Measurements from ENCODE around the gene KANK4.

- RRBS = no CpG with 5 or more reads among the region's 6 CpGs
Observed at GRCh38 chr1:61084496-61085154, 2.3 kb downstream of the NFIA start.

DNA sequence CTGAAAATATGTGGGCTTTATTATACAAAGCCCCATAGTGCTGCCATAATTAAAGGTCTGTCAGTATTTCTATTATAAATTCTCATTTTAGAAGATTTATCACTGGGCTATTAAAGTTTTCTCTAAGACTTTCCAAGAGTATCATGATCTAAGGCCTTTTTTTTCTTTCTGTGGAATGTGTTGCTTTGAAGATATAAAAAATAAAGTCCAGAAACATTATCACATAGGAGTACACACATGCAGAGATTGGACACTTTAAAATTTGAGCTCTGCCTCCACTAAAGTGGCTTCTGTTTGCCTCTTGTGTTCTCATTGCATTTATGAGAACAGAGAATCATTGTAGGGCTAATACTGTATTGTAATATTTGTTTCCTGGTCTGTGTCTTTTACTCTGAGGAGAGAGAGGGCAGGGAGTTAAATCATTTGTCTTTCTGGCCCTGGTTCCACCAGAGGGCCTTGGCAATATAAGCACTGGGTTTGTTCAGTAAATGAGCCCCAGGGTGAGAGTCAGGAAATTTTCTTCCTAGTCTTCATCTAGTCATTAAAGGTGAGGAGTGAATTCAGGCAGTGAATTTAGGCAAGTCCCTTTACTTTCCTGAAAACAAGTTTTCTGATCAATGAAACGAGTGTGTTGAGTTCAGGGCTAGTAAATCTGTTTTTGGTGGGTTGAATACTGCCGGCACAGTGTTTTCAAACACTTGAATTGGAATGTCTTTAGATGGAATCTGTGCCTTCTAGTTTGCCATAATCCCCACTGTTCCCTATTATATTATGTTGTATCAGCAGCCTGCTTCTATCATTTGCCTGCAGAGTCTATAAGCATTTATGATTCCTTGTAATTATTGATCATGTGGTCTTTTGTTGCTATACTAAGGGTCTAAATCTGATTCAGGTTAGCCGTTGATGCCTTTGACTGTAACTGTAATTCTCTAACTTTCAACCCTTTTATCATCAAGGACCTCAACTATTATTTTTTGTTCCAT is 70.4 kb downstream of the NFIA start:
- RRBS = no CpG with 5 or more reads among the region's 3 CpGs

DNA sequence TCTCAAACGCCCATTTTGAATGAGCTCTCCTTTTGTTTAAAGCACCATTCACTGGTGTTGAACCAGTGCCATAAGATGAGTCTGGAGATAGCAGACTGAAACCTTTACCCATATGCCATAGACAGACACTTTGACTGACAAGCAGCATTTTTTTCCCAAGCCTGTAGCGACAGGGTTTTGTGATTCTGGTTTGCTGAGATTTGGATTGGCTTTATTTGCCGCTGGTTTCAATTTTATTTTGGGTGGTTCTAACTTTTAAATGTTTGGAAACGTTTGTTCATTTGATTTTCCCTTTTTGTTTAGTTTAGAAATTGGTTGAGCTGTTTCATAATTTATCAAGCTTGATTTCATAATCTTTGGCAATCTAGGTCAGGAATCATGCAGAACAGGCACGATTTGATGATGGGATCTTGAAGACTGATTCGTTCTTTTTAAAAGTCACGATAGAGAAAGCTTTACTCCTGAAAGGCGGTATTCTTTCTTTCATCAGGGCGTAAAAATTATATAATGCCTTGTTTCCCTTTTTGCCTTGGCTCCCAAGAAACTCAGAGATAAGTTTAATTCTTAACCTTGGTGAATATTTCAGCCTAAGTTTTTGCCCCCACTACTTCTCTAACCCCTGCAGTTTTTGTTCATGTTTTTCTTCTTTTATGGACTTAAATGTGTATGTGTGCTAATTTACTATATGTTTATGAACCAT is 144.8 kb downstream of the NFIA start:
- RRBS = no CpG with 5 or more reads among the region's 9 CpGs

GRCh38 chr1:61407386-61407941 is 317.5 kb downstream of the TM2D1 start:
- RRBS = no CpG with 5 or more reads among the region's 3 CpGs

GRCh38 chr1:61448484-61449550 is 276.1 kb downstream of the TM2D1 start:
- RRBS = no CpG with 5 or more reads among the region's 16 CpGs

DNA sequence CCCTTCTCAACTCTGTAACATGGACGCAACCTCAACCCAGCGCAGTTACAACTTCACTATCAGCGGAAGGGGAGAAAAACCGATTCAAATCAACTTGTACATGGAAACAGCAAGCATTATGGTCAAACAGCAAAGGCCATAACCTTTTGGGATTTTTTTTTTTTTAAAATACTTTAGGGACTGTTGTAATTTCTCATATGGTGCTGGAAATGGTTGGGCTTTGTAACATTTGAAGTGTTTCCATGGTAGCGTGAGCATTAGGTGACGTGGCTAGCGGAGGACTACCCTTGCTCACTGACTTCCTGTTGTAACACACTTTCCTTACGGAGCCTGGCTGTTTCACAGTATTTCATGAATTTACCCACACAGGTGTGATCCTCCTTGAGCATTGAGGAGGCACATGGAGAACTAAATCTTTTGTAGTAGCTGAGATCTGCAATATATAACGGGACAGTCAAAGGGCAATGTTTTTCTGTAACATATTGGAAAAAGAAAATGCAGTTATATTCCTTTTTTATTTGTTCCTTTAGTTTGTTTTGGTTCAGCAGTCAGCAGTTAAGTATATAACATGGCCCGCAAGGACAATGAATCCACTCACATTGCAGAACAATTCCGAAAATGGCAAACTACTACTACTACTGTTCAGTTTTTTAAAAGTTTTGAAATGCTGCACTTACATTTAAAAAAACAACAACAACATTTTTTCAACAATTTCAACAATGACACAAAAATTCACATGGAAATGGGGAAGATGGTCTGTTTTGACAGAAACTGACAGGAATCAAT is 269.4 kb downstream of the TM2D1 start:
- RRBS = no CpG with 5 or more reads among the region's 11 CpGs

GRCh38 chr1:61591642-61592295 is 133.2 kb downstream of the TM2D1 start:
- RRBS = no CpG with 5 or more reads among the region's 11 CpGs

- RRBS = no CpG with 5 or more reads among the region's 7 CpGs
Observed at GRCh38 chr1:61741731-61742089, 570 bp upstream of the PATJ start.

DNA sequence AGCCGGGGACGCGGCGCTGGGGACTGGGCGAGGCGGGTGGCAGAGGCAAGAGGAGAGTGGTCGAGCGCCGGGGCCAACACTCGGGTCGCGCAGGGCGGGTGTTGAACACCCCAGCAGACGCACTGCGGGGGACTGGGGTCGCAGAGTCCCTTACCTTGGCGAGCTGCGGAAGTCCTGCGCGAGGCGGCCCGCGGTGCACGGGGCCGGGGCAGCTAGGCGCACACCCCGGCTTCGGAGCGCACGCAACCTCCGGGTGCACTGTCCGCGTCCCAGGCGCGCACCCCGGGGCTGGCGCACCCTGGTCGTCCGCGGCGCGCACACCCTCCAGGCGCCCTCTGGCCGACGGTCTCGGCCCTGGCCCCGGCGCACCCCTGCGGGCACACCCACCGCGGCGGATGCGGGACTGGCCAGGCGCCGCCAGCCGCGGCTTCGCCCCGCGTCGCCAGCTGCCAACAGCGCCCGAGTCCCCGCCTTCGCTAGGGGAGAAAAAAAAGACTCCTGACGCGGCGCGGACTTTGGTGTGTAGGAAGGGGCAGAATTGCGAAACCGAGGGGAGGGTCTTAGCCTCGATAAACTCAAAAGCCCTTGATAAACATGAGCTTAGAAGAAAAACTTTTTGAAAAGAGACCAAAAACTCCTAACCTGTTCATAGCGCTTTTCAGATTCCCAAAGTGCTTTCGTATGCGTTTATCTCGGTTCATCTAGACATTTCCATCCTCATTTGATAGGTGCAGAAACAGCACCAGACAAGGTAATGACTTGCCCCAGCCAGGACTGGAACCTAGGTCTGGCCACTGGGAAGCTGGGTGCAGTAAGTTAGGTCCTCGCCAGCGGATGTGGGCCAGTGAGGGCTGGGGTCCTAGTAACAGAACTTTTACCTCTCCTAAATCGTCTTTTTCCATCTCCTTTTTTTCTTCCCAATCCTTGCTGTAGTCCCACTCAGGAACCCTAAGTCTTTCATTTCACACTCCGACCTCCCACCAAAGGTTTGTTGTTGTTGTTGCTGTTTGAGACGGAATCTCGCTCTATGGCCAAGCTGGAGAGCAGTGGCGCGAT is at the start of gene KANK4:
TSS of gene KANK4 (minus strand) at position 483 of the 1,056 bp plus-strand sequence.
- RRBS = 3% methylated on average over 21 of the region's 84 CpGs

DNA sequence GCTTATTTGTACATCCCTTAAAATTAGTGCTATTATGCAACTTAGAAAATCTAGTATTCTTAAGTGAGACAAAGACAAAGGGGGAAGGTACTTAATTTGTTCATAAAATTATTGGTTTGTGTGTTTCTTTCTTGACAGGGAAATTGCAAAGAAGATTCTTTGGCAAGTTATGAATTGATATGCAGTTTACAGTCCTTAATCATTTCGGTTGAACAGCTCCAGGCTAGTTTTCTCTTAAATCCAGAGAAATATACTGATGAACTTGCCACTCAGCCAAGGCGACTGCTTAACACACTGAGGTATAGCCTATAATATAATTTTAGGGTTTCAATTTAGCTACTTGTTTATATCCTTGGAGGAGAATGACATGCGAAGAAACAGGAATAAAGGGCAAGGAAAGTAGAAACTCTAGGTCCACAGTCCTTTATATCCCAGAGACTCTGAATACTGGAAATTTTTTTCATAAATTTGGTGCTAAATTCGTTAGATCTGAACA is 6.2 kb downstream of the USP1 start:
- RRBS = no CpG with 5 or more reads among the region's 4 CpGs

DNA sequence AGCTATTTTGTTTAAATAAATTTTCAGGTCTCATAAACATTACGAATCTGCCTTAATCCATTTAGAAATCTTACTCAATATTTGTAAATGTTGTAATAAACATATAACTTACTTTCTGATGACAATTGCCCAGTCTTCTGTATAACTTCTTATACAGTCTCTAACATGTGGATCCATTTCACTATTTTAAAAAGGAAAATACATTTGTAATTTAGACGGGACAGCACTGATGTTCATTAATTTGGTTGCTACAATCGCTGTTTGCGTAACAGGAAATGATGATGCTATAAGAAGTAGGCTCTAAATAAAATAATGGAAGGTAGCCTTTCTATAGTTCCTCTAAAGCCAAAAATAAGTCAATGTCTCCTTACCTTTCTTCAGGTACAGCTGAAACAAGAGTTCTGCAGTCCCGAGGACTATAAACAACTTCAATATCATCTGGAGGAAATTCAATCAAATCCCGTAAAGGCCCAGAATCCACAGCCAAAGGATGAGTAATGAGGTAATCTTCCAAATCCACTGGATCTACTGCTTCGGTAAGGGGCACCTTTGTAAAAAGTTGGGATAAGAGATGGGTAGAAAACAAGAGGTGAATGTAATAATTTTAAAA is 34.5 kb downstream of the DOCK7 start:
- RRBS = no CpG with 5 or more reads among the region's 7 CpGs

DNA sequence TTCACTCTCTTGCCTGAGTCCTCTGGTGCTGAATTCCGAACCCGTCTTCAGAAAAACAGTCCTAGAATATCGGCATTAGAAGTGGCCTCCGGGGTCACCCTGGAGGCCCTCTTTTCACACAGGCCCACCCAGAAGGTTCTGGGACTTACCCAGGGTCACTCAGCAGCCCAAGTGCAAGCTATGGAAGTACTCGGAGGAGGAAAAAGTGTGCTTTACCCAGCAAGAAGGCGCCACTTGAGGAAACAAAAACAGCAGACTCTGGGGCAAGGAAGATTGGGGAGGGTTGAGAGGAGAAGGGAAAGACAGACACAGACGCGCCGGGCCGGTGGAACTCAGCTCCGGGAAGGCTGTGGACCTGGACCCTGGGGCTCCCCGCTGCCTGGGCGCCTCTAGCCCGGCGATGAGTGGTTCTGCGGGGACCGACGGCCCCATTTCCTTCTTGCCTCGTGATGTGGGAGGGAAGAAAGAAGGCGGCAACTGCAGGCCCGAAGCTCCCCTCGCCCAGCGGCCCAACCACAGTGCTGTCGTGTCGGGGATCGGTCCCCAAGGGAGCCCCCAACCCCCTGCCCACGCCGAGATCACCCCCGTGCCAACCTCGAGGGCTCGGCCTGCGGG is 7.1 kb downstream of the FOXD3 start:
- RRBS = 54% methylated on average over 7 of the region's 32 CpGs

DNA sequence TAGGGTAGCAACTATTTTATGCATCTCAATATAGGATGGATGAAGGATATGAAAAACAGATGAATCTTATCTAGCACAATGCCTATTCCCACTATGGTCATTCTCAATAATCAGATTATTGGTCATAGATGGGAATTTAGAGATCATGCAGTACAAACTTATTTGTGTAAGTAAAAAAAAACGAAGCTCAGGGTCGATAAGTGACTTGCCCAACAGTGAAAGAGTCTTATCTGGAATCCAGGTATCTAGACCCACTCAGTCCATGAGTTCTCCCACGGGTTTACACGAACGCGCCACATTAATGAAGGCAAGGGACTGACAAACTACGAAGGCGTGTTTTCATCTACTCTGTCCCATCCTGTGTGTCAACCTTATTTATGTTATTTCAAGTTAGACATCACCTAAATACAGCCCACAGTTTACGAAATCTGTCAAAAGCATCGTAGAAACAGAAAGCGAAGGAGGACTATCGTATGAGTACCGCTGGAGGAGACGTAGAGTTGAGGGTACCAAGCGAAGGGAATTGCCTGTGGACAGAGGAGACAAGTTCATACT is 475 bp downstream of the ITGB3BP start:
- RRBS = no CpG with 5 or more reads among the region's 15 CpGs

- RRBS = no CpG with 5 or more reads among the region's 10 CpGs
Observed at GRCh38 chr1:63698161-63698724, 75.6 kb upstream of the ROR1 start.

GRCh38 chr1:63703126-63704145 is 70.4 kb upstream of the ROR1 start:
- RRBS = no CpG with 5 or more reads among the region's 15 CpGs

DNA sequence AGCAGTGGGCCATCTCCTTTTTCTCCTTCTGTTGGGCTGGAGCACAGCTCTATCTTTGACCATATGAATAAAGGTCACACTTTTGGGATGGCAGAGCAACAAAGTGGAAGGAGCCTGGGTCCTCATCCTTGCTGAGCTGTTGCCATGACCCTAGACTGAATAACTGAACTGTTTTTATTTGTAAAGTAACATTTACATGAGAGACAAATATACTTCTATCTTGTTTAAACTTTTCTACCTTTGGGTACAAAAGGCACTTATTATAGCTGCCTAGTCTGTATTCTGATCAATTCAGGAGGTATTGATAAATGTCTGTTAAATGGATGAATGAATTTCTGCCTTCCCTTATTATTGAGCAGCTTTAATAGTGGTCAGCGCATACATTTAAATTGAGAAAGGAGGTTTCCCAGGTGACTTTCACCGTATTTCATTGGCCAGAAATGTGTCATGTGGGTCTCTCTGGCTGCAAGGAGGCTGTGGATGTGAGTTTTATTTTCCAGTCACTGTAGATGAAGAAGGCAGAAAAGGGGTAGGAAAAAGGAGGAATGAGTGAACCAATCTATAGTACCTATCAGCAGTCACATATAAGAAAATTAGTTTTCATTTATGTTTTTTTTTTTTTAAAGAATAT is 34.5 kb downstream of the ROR1 start:
- RRBS = no CpG with 5 or more reads among the region's 2 CpGs

GRCh38 chr1:63928028-63928686 is 154.3 kb downstream of the ROR1 start:
- RRBS = no CpG with 5 or more reads among the region's 7 CpGs

DNA sequence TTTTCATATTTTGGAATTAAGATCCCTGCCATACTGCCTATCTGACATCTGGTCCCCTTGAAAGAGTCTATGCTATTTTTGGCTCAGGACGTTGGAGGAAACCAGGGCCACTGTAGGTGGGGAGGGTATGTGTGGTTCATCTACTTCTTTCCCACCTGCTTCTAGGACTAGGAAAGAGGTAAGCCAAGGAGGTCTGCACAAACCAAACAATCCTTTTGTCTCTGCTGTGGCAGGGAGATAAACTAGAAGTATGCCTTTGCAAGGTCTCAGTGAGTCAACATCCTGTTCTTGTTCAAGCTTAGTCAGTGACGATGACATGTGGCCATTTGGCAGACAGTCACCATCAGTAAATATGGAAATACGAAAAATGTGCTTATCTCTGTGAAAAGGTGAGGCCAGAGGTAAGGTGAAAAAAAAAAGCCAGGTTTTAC is 196.8 kb upstream of the UBE2U start:
- RRBS = no CpG with 5 or more reads among the region's 3 CpGs